Measurements from ENCODE around the gene GOPC.

DNA sequence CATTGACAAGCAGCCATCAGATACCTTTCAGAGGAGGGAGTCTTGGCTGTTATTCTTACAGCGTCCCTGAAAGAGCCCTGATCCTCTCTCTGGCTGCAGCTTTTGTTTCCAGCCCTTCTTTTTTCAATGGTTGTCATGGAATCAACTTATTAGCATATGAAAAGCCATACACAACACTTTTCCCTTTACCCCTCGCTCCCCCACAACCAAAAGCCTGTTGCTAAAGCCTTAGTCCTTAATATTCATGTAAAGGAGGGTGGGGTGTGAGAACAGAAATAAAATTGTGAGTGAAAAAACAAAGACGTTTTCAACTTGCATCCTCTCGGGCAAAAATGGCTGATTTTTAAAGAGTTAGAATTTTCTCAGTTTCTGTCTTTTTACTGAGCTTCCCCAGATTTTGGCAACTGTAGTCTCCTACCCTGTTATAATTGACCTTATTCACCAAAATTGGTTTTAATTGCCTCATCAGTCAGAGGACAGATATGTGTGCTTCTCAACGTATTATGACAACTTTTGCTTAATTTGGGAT, 269.7 kb upstream of the MARCKS start:
- PRO-cap: no peak
- RAMPAGE, long total RNA: no peak
- RRBS: no CpG with 5 or more reads among the region's 5 CpGs

DNA sequence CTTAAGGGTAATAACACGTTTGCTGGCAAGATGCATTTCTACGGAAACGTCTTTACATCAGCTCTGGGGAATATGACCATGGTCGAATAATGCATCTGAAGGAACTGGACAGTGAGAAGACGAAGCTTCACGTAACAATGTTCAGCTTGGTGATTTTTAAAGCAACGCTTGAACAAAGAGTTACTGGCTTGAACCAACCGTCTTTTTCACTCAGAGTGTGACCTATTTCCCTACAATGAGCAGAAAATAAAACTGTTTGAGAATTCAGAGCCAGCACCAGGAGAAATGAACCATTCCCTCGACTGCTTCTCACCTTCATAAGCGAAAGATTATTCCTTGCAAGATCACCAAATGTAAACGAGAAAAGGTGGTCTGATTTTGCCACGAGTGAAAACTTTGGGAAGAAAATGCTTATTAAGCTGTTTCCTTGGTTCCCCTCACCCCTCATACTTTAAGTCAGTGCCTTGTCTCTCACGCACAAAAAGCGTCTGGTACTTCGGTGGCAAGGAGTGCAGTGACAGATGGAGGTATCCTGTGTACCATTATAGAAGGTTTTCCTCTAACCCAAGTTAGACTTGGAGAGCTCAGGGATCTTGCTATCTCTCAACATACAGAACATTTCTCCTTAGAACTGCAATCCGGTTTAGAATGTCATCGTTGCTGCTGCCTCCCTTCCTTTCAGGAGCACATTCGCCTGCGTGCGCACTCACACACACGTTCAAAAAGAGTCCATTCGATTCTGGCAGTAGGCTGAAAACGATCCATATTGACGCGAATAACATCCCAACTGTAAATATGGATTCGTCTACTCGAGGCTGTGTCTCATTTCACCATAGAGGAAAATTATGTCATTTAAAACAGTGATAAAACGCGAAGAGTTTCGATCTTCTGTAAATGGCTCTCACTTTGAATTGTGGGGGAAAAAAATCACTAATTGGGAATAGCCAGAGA, 1.2 kb upstream of the MARCKS start:
- PRO-cap: no peak
- RAMPAGE, long total RNA: no peak
- RRBS: no CpG with 5 or more reads among the region's 30 CpGs

DNA sequence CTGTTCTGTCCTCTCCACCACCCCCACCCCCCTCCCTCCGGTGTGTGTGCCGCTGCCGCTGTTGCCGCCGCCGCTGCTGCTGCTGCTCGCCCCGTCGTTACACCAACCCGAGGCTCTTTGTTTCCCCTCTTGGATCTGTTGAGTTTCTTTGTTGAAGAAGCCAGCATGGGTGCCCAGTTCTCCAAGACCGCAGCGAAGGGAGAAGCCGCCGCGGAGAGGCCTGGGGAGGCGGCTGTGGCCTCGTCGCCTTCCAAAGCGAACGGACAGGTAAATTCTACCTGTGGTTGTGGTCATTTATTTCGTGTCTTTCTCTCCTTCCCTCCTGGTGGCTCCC, 403 bp downstream of the MARCKS start:
- PRO-cap: no peak
- RAMPAGE, long total RNA: no peak
- RRBS: no CpG with 5 or more reads among the region's 21 CpGs

DNA sequence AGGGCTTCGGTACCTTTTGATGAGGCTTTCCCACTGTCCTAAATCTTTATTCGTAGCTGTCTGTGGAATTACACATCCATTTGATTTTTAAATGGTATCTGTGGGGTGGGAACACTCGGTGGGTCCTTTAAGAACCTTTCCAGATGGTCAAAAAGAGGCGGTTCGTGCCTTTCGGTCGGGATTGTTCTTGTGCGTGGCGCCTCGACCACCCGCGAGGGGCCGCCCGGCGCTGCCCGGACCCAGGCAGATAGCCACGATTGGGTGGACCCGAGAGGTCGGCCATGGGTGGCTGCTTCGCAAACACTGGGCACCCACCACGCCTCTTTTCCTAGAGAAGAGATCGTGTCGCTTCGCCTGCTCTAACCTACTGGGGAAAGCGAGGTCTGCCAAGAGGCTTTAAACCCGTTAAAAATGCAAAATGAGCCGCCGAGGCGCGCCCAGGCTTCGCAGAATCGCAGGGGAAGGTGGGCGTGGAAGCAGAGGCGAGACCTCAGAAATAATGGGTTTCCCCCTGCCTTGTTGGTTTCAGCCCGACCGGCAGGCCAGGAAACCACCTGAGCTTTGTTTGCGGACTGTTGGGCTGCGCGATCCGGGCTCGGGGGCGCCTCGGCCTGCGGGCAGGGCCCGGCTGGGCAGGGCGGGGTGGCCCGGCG, 1.4 kb downstream of the MARCKS start:
- PRO-cap: unidirectional peak, minus-strand start at position 369 of the sequence
- RAMPAGE, long total RNA: no peak
- RRBS: 1% methylated on average over 12 of the region's 48 CpGs

- PRO-cap: no peak
- RAMPAGE, long total RNA: no peak
- RRBS: no CpG with 5 or more reads among the region's 2 CpGs
These were observed 765 bp upstream of the HDAC2 start for GRCh38 chr6:113971740-113972085.

GRCh38 chr6:114084369-114084575, 113.3 kb upstream of the HDAC2 start:
- PRO-cap: no peak
- RAMPAGE, long total RNA: no peak
- RRBS: no CpG with 5 or more reads among the region's 13 CpGs

- PRO-cap: no peak
- RAMPAGE, long total RNA: no peak
- RRBS: 3% methylated on average over 27 of the region's 93 CpGs
These were observed 676 bp downstream of the HS3ST5 start for GRCh38 chr6:114341939-114342755.

- PRO-cap: no peak
- RAMPAGE, long total RNA: no peak
- RRBS: no CpG with 5 or more reads among the region's 1 CpG
These were observed 21.5 kb upstream of the HS3ST5 start for GRCh38 chr6:114364193-114364889.

- PRO-cap: no peak
- RAMPAGE, long total RNA: no peak
- RRBS: no CpG with 5 or more reads among the region's 5 CpGs
These were observed 655.1 kb upstream of the HS3ST5 start for GRCh38 chr6:114997912-114998362.

DNA sequence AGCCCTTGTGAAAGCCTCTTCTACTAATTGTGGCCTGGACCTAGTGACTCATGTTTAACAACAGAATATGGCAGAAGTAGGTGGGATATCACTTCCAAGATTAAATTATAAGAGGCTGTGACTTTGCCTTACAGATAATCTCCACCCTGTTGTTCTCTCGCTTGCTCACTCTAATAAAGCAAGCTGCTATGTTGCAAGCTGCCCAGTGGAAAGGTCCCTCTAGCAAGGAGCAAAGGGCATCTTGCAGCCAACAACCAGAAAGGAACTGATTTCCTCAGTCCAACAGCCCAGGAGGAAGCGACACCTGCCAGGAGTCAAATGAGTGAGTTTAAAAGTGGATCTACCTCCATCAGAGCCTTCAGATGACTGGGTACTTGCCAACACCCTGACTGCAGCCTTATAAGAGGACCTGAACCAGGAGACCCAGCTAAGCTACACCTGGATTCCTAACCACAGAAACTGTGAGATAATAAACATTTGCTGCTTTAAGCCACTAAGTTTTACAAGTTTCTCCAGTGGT, 112.7 kb downstream of the FRK start:
- PRO-cap: no peak
- RAMPAGE, long total RNA: no peak
- RRBS: no CpG with 5 or more reads among the region's 2 CpGs

GRCh38 chr6:116038692-116038891, 22.1 kb downstream of the FRK start:
- PRO-cap: no peak
- RAMPAGE, long total RNA: no peak
- RRBS: no CpG with 5 or more reads among the region's 9 CpGs

GRCh38 chr6:116158452-116158883, 32.5 kb upstream of the COL10A1 start:
- PRO-cap: no peak
- RAMPAGE, long total RNA: no peak
- RRBS: no CpG with 5 or more reads among the region's 3 CpGs

DNA sequence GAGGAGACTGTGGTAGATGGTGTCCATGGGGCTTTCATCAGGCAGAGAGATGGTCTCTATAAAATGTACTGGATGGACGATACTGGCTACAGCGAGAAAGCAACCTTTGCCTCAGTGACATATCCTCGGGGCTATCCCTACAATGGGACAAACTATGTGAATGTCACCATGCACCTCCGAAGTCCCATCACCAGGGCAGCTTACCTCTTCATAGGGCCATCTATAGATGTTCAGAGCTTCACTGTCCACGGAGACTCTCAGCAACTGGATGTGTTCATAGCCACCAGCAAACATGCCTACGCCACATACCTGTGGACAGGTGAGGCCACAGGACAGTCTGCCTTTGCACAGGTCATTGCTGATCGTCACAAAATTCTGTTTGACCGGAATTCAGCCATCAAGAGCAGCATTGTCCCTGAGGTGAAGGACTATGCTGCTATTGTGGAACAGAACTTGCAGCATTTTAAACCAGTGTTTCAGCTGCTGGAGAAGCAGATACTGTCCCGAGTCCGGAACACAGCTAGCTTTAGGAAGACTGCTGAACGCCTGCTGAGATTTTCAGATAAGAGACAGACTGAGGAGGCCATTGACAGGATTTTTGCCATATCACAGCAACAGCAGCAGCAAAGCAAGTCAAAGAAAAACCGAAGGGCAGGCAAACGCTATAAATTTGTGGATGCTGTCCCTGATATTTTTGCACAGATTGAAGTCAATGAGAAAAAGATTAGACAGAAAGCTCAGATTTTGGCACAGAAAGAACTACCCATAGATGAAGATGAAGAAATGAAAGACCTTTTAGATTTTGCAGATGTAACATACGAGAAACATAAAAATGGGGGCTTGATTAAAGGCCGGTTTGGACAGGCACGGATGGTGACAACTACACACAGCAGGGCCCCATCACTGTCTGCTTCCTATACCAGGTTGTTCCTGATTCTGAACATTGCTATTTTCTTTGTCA, 24.6 kb upstream of the CALHM6 start:
- PRO-cap: no peak
- RAMPAGE, long total RNA: no peak
- RRBS: 88% methylated on average over 3 of the region's 16 CpGs

- PRO-cap: no peak
- RAMPAGE, long total RNA: no peak
- RRBS: 8% methylated on average over 15 of the region's 85 CpGs
These were observed 634 bp downstream of the CALHM6 start for GRCh38 chr6:116461434-116462583.

GRCh38 chr6:116465014-116465577, 3.9 kb downstream of the CALHM6 start:
- PRO-cap: no peak
- RAMPAGE, long total RNA: no peak
- RRBS: no CpG with 5 or more reads among the region's 9 CpGs

- PRO-cap: no peak
- RAMPAGE, long total RNA: no peak
- RRBS: no CpG with 5 or more reads among the region's 73 CpGs
These were observed 5.4 kb downstream of the VGLL2 start for GRCh38 chr6:117270635-117271202.

DNA sequence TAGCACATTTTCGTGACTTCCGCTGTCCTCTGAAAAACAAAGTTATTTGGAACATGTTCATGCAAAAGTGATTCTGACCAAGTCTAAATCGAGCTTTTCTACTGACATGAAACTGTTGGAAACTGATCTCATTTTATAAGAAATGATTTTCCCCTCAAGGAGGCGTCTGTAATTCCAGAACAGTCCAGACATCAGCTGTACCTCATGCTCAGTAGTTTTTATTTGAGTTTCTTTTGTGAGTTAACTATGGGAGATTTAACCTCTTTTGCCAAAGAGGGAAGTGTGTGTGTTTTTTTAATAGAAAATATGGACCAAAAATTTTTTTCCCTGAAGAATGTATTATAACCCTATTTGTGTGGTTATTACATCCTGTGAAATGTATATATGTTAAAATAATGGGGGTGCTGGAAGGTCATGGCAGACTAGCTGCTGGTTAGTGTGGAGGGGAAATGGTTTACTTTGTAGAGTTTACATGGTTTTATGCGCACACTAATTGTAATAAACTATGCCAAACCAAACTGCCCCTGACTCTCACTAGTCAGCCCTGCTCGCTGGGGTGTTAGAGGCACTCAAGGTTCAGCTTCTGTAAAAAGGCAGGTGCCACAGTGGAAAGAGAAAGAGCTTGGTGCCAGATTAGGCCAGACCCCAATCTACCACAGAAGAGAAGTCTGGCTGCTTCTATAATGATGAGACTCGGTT, 52.9 kb downstream of the GOPC start:
- PRO-cap: no peak
- RAMPAGE, long total RNA: no peak
- RRBS: no CpG with 5 or more reads among the region's 7 CpGs

- PRO-cap: bidirectional peak, plus-strand start at chr6:117602663, minus-strand start at chr6:117602523
- RAMPAGE, long total RNA: start-site peak on the minus strand at chr6:117602468-117602505, 470 and 85 reads in 2 replicates
- RRBS: 3% methylated on average over 13 of the region's 80 CpGs
These were observed at the start of gene GOPC for GRCh38 chr6:117601704-117603141. TSS of gene GOPC (minus strand) at chr6:117602511.

DNA sequence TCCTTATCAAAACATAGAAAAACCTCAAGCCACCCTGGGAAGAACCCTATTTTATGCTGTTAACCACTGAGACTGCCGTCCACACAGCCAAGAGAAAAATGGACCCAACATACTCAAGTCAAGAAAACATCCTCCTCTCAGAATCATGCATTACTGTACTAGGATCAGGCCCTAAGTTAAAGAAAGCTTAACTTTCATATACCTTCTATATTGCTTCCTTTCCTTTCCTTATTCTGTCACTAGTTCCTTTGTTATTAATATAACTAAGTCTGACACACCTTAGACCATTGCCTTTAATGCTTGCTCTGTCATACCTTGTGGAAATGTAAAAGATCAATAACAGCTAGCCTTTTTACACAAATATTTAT, 16.9 kb upstream of the GOPC start:
- PRO-cap: no peak
- RAMPAGE, long total RNA: no peak
- RRBS: no CpG with 5 or more reads among the region's 1 CpG

DNA sequence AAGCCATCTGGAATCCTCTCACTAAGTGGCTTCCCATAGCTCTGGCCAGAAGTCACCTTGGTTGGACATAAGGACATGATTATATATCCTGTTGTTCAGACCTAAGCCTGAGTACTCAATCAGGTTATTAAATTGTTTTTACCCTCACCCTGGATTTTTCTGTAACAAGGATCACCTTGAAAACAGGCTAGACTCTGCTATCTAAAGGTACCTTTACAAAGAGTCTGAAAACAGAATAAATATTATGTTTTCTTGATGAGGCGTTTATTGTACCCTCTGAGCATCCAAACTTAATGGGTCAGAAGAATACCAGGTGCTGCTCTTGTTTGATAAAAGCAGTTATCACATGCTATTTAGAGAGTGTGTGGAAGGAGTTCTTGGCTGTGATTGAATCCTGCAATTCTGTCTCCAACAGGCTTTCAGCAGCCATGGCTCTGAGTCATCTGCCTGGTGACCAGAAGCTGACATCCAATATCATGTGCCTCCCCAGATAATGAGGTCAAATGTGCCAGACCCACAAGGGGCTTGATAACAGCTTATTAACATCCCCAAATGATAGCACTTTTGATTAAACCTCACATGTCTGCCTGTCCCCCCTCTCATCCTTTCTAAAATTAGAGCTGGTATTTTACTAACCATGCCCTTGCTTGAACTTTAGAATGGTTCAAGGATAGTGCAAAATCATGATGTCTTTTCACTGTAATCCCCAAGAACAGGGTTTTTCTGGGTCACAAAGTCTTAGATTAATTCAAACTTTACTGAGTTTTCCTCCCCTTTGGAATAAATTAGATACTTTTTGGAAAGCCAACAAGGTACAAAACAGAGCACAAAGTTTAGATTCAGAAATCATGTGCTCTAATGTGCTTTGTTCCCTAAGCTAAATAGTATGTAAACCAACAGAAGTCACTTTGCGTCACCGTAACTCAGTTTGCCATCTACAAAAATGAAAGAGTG, 175.7 kb upstream of the PLN start:
- PRO-cap: no peak
- RAMPAGE, long total RNA: no peak
- RRBS: no CpG with 5 or more reads among the region's 3 CpGs